Psoas muscle (tissue), 2 donors: ENCODE measurements around a stretch of chr6.

DNA sequence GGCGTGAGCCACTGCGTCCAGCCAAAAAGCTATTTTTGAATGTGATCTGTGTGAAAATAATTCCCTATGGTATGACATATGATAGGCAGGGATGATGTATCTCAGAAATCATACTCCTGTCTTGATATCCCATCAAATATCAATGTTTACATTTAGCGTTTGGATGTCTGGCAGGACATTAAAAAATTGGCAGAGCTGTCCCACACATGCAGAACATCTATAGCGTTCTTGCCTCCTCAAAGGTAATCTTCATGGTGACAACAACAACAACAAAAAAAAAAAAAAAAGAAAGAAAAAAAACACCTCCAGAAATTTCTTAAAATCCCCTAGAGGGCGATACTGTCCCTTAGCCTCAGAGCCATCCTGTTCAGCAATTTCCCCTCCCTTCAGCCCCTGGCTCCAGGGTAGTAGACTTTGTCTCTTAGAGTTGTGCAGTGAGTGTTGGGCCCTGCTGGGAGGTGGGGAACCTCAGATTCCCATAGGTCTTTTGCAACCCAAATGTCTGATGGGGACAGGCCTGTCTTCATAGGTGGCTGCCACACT lies 6.2 kb upstream of the PTK7 start:
- PRO-cap, 2 experiments: no peak in any of the 2 experiments

DNA sequence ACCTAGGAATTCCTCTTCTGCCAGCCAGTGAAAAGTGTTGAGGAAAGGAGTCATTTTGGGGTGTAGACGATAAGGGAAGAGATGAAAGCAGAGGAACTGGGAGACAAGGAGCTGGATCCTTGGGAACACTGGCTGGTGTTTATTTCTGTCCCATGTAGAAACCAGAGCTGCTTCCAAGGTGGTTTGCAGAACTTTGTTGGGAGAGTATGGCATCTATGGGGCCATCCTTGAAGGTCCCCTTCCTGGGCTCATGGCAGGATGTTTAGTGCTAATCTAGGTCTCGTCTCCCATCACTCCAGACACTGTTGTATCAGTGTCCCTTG lies 1.8 kb downstream of the SRF start:
- PRO-cap, 2 experiments: no peak in any of the 2 experiments

DNA sequence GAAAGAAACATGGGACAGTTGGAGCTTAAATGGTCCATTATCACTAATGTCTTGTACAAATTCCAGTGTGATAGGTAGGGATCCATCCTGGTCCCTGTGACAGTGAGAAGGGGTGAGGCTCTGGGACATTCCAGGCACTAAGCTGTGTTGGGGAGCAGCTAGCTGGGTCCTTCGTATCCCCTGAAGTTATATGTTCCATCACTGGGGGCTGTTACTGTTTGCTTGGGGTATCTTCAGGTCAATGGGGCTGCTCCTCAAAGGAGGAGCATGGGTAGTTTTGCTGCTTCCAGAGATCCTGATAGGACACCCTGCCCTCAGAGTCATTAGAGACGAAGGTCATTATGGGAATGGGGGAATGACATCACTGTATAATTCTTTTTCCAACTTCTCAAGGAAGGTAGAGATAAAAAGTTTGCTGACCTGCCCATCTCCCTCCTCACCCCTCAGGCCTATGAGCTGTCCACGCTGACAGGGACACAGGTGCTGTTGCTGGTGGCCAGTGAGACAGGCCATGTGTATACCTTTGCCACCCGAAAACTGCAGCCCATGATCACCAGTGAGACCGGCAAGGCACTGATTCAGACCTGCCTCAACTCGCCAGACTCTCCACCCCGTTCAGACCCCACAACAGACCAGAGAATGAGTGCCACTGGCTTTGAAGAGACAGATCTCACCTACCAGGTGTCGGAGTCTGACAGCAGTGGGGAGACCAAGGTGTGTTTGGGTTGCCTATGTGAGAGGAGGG lies 2.5 kb downstream of the SRF start:
- PRO-cap, 2 experiments: no peak in any of the 2 experiments

- PRO-cap, 2 experiments: no peak in any of the 2 experiments
These were observed 3.0 kb upstream of the CUL9 start for GRCh38 chr6:43178936-43179503.

DNA sequence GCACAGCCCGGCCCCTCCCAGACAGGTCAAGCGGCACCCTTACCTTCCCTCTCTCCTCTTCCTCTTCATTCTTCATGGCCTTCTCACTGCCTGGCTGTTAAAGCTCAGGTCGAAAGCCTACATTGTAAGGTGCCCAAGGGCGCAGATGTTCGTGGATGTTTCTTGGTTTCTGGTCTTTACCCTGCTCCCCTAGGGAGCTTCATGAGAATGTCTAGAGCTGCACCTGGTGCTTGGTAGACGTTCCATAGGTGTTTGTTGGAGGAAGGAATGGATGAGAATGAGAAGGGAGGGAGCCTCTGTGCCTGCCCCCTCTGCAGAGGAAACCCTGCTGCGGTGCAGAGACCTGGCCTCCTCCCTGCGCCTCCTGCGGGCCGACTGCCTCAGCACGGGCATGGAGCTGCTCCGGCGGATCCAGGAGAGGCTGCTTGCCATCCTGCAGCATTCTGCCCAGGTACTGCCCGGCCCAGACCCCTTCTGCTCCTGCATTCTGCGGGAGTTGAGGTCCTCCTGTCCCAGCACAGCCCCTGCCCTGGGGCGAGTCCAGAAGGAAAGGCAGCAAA lies 6.3 kb downstream of the DNPH1 start:
- PRO-cap, 2 experiments: no peak in any of the 2 experiments

DNA sequence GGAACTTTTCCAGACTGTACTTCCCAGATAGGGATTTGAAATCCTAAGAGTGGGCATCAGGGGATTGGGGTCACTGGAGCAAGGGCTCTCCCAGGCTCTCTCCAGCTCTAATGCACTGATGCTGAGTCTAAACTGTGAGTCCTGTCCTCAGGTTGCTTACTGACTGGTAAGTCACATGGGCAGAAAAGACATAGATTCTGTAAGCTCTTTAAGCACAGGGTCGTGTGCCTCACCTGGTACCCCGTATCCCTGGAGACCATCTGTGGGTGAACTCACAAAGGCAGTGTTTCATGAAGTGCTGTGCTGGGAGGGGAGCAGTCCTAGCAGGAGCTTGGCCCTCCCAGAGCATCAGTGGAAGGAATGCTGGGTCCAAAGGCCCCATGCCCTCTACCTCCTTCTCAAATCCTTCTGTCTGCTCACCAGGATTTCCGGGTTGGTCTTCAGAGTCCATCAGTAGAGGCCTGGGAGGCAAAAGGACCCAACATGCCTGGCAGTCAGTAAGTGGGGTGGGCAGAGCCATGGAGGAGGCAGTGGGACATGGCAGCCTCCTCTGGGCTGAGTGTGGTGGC lies 5.5 kb downstream of the DNPH1 start:
- PRO-cap, 2 experiments: no peak in any of the 2 experiments

DNA sequence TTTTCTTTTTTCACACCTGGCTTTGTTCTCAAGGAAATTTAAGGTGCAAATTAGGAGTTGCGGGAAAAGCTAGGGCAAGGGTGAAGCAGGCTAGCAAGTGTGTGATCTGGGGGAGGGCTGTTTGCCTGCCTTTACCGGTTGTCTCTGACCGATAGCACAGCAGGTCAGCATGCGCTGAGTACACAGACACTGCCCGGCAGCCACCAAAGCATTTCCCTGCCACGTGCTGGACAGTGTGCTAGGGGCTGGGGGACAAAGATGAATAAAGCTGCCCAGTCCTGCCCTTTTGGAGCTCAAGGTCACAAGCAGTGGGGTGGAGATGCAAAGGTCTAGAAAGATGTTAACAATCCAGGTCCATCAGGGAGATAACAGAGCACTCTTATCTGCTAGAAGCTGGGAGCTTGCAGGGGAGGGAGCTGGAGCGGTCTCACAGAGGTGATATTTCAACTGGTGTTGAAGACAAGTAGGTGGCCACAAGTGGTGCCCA lies 24.4 kb downstream of the TTBK1 start:
- PRO-cap, 2 experiments: no peak in any of the 2 experiments

DNA sequence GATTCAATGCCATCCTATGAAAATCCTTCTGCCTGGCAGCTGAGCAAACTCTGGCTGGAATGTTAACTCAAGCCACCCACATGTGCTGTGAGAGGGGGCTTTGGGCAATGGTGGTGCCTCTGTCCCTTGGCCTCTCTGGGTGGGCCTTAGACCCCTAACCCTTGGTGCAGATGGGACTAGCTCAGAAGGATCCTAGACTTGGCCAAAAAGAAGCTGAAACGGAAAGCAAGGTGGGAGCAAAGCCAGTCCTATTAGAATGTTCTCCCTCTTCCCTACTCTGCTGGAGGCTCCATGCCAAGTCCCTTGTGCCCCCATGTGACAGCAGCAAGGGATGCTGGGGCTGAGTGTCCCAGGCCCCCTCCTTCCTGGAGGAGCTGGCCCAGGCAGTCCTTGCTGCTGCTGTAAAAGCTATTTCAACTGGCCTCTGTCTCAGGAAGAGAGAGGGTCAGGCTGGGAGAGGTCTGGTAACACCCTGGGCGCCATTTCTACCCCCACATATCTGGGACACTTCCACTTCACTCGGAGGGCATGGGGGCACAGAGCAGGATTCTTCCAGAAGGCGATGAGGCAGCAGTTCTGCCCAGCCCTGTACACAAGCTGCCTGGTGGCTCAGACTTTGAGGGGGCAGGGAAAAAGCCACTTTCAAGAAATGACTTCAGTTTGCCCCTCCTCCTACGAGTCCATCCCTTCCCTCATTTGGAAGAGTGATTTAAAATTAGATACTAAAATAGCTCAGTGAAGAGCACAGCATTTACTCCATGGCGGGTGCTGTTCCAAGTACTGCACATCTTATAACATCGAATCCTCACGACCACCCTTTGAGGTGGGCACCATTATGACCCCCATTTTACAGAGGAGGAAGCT lies 25.1 kb downstream of the TTBK1 start:
- PRO-cap, 2 experiments: no peak in any of the 2 experiments

- PRO-cap, 2 experiments: no peak in any of the 2 experiments
These were observed 826 bp downstream of the CRIP3 start for GRCh38 chr6:43307744-43308256.

DNA sequence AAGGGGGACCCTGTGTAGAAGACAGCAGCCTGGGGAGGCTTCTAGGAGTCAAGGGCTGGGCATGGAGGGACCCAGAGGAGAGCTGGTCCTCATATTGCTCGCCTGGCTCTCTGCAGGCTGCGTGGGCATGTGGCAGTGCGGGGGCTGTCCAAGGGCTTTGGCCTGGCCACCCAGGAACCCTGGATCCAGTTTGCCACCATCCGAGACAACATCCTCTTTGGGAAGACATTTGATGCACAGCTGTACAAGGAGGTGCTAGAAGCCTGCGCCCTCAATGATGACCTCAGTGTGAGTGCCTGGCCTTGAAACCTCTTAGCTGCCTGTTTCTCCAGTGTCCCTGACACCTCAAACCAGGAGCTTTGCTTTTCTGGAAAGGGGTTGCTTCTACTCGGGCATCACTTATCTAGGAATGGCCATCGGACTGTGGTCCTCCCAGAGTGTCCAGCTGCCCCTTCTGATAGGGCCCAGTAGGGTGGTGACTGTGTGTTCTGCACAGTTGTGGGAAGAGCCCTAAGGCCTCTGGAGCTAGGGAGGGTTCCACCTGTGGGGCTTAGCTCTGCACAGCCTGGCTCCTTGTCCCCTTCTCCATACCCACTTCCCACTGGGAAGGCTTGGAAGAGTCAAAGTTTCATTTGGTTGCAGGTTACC lies 11.3 kb downstream of the ABCC10 start:
- PRO-cap, 2 experiments: no peak in any of the 2 experiments

- PRO-cap, 2 experiments: no peak in any of the 2 experiments
These were observed 2.5 kb upstream of the LRRC73 start for GRCh38 chr6:43512692-43513086.

GRCh38 chr6:43515474-43516255 lies 1.1 kb downstream of the YIPF3 start:
- PRO-cap, 2 experiments: no peak in any of the 2 experiments

DNA sequence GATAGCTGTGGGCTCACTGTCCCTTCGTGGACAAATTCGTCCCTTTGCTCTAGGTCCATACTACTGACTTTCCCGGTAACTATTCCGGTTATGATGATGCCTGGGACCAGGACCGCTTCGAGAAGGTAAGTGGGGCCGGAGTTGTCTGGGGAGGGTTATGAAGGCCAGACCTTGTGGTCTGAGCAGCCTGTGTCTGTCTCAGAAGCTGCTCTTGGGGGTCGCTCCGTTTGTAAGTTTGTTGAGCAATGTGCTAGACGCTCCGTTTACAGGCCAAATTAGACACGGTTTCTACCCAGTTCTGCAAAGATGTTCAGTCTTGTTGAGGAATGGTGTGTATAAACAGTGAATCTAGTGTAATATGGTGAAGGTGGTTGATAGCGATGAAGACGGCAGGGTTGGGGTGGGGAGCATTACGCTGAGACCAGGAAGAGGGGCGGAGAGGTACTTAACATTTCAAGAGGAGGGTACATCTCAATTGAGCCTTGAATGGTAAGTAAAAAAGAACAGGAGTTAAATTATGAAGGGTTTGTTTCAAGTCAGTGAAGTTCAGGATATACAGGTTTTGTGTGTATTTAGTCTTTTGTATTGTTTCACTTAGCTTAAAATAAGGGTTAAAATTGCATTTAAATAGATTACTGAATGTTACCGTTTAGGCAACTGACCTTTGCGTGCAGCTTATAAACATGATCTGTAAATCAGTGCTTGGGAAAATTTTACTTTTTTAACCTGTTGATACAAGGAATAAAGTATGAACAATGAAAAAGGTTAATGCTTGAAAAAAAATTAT lies 557 bp downstream of the POLR1C start:
- PRO-cap, 2 experiments: no peak in any of the 2 experiments

DNA sequence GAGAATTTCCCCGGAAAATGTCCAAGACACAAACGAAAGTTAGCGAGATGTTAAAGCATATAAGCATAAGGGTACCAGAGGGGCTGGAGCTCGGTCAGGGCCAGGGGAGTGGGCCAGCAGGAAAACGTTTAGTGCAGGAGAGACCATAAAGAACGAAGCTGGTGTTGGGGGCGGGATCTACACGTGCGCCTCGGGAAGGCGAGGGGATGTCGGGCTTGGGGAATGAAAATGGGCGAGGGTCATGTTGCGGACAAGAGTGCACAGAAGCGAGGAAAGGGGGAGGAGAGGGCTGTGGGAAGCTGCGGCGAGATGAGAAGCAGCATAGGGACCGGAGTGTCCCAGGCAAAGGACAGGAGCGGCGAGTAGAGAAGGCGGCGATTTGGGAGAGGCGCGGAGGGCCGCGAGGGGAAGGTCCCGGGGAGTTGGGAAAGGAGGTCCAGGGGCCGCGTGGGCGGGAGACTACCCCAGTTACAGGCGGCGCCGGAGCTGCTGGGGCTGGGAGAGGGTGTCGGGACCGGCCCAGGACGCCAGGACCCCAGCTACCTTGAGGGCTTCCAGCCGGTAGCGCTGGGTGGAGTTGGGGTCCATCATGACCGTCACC lies 521 bp downstream of the XPO5 start:
- PRO-cap, 2 experiments: no peak in any of the 2 experiments

GRCh38 chr6:43629322-43629844 lies 319 bp upstream of the GTPBP2 start:
- PRO-cap, 2 experiments: peak in 2 of 2 experiments; most common plus-strand start chr6:43629427 (in 1)

- PRO-cap, 2 experiments: no peak in any of the 2 experiments
These were observed 17.8 kb downstream of the MRPS18A start for GRCh38 chr6:43669613-43670460.

DNA sequence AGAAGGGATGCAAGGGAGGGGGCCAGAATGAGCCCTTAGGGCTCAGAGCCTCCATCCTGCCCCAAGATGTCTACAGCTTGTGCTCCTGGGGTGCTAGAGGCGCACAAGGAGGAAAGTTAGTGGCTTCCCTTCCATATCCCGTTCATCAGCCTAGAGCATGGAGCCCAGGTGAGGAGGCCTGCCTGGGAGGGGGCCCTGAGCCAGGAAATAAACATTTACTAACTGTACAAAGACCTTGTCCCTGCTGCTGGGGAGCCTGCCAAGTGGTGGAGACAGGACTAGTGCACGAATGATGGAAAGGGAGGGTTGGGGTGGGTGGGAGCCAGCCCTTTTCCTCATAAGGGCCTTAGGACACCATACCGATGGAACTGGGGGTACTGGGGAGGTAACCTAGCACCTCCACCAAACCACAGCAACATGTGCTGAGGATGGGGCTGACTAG lies 1.9 kb upstream of the VEGFA start:
- PRO-cap, 2 experiments: no peak in any of the 2 experiments

- PRO-cap, 2 experiments: no peak in any of the 2 experiments
These were observed 8.0 kb downstream of the VEGFA start for GRCh38 chr6:43777776-43778739.

DNA sequence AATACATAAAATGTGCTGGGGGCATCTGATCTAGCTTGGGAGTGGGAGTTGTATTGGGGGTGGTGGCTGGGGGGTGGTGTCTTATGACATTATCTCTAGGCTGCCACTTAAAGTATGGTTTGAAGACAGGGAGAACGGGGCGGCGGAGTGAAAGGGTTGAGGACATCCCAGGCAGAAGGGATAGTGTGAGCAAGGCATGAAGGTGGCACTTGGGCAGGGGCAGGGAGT lies 17.2 kb downstream of the VEGFA start:
- PRO-cap, 2 experiments: no peak in any of the 2 experiments

GRCh38 chr6:43807047-43808298 lies 37.5 kb downstream of the VEGFA start:
- PRO-cap, 2 experiments: peak in 1 of 2 experiments; most common plus-strand start chr6:43808071 (in 1)